ENCODE results near the gene MYOF.

- PRO-cap: unidirectional peak, plus-strand start at chr10:93383797; unidirectional peak, plus-strand start at chr10:93383812
Observed at GRCh38 chr10:93383654-93384067, 98.5 kb downstream of the MYOF start.

- PRO-cap: no peak
Observed at GRCh38 chr10:93413094-93414009, 68.8 kb downstream of the MYOF start.

DNA sequence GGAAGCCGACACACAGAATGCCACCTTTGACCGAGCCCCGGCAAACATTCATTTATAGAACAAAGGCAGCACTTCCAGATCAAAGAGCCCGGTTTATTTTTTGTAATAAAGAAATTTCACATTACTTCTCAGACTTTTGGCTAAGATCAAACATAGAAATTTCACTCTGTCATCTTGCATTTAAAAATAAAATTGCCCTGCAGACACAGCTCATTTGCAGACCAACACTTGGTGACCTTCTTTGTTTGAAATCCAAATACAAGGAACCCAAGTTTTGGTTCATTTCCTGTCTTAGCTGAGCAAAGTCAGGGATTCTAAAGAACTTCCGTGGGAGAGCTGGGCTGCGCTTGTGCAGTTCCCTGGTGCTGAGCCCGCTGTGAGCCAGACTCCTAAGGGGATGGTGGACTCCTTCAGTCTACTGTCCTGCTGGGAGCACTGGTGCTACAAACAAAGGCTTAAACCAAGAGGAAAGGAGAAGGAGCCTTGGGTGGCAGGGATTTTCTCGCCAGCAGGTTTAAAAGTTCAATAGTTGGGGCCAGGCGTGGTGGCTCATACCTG is 60.1 kb downstream of the MYOF start:
- PRO-cap: no peak

- PRO-cap: bidirectional peak, plus-strand start at chr10:93437558, minus-strand start at chr10:93437095; bidirectional peak, plus-strand start at chr10:93437997, minus-strand start at chr10:93437959
Observed at GRCh38 chr10:93437269-93438190, 44.6 kb downstream of the MYOF start.

DNA sequence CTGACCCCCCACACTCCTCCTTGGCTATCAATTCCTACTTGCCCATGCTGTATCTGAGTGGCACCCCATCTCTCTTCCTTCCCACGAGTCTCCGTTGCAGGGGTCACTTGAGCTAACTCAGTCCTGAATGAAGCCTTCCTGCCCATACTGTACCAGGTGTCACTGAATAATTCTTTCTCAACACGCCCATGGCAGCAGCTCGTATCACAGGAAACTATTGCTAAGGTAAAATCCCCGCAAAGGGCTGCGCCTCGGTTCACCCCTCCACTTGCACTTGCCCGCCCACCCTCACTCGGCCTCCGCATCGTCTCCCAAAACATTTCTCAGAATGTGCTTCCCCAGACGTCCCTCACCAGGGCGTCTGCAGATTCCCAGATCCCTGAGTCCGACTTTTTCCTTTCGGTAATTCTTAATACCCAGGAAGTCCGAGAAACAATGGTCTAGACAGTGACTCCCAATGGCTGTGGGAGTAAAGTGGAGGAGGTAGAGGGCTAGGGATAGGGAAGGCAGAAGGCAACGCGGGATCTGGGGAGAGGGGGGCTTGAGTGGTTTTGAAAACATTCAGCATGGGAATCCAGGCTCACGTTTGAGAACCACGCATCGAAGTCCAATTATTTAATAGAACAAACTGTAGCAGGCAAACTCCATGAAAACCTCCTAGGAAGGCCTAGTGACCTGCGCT is 43.8 kb downstream of the MYOF start:
- PRO-cap: no peak

GRCh38 chr10:93481798-93482871 is at the start of gene MYOF:
Gene MYOF, minus strand, starts transcription at chr10:93482334.
- PRO-cap: bidirectional peak, plus-strand start at chr10:93482243, minus-strand start at chr10:93482294; unidirectional peak, minus-strand start at chr10:93482623; unidirectional peak, minus-strand start at chr10:93482694

DNA sequence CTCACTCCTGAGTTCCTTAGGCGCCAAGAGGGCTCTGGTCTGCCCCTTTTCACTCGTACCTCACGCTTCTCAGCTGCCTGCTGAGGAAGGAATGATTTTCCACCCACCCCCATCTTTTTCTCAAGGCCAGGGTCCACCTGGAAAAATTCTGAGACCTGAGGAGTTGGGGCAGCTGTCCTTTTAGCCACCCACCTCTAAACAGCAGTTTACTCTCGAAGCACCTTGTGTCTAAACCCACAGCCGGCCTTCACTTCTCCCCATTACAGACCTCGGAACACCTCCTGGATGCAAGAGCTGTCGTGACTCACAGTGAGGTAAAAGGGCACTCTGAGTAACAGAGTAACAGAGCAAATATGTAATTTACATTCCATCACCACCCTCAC is 12.4 kb downstream of the FFAR4 start:
- PRO-cap: no peak

DNA sequence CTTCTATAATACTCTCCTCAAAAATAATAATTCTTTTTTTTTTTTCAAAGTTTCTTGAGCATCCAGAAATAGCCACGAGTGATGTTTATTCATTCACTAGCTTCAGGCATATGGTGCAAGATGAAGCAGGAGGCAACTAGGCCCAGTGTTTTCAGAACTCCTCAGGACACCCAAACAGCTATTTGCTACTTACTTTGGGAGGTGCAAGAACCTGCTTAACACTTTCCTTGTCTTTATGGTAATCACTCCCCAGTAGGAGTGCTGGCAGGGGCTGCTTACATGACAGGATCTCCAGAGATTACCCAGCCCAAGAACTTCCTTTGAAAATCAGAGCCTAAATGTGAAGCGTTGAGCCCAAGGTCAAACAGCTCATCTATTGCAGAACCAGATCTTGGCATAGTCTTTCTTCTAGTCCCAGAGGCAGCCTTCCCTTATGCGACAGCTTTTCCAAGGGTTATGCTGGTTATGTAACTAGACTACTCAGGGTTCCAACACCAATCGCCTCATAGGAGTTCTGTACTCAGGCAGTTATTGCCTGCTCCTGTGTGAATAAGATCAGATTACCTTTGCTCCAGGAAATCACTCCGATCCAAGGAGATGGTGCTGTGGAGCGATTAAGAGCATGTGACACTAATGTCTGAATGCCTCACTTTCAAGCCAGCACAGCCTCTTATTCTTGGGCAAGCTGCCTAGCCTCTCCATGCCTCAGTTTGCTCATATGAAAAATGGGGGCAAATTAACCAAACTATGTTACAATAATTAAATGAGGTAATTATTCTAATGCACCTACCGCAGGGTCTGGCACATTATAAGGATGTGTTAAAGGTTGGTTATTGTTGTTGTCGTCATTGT is 8.5 kb upstream of the LGI1 start:
- PRO-cap: no peak

DNA sequence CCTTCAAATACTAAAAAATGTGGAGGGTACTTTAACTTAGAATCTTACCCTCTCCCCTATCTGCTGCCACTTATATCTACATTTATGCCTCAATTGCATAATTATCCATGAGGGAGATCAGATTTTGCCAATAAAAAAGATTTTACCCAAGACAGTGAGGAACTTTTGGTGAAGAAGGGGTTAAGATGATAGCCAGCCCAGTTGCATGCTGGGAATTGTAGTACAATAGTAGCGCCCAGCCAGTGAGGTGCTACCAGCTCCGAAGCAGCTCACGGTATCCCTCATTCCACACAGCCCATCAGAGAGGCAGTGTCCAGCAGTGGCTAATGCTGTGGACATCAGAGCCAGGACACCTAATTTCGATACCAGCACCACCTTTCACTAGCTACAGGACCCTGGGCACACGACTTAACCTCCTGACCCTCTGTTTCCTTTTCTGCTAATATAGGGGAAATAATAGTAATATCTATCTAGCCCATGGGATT is 5.9 kb upstream of the LGI1 start:
- PRO-cap: no peak

GRCh38 chr10:93896608-93897133 is 2.9 kb downstream of the SLC35G1 start:
- PRO-cap: no peak

DNA sequence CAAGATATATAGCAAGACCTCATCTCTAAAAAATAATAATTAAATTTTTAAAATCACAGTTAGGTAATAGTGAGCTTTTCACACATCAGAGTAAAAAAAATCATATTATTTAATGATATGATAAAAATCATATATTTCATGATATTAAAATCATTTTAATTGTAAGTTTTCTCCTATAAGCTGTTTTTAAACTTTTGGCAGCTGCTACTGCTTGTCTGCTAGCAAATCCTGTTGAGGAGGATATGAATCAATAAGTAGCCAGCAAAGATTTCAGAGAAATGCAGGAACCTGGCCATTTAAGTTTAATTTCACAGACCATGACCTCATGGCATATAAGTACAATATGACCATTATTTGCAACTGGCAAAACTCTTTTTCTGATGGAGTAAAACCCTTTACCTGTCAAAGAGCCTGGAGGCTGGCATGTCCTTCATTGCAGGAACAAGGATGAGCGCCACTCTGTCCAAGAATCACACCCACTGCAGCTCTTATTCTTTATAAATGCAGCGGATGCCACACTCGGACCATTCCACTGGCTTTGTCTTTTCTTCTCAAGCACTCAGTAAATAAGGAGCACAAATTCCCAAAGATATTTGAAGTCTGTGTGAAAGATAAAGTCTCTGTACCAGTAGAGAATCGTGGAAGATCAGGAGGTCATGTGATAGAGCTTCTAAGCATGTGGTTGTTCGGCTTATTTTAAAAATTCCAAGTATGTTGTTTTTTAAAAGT is 76.1 kb downstream of the NOC3L start:
- PRO-cap: no peak

DNA sequence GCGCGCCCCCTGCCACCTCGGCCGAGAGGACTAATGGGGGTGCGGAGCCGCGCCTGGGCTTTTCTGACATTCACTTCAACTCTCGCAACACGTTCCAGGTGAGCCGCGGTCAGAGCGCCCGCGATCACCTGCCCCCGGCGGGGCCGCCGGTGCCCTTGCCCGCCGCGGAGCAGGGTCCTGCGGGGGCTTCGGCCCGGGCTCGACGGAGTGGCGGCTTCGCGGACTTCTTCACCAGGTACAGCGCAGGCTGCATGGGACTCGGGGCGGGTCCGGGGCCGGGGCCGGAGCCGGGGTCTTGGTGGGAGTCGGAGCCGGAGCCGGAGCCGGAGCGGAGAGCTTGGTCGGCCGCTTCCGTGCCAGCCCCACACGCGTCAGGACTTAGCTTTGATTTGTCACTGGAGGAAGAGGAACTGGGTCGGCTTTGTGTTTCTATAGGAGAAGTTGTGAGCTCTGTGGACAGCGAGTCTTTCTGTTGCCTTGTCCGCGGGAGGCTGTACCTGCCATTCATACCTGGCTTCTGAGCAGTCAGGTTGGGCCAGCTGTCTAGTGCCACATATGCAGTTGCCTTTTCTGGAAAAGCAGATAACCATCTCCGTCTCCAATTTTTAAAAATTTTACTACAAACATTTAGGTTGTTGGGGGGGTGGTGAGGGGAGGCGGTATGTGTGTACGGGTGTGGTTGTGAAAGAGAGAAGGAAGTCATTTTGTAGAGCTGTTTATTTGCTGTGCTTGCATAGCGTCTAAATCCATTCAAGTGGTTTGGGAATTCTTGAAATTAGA is 1.2 kb downstream of the TBC1D12 start:
- PRO-cap: bidirectional peak, plus-strand start at position 434 of the sequence, minus-strand start at position 373 of the sequence

- PRO-cap: no peak
Observed at GRCh38 chr10:95230498-95231304, 36.7 kb downstream of the ACSM6 start.

GRCh38 chr10:95248678-95250042 is 41.6 kb downstream of the PDLIM1 start:
- PRO-cap: no peak

GRCh38 chr10:95320948-95321334 is 30.1 kb upstream of the PDLIM1 start:
- PRO-cap: no peak

- PRO-cap: no peak
Observed at GRCh38 chr10:95351060-95351335, 60.2 kb upstream of the PDLIM1 start.

GRCh38 chr10:95360100-95360785 is 69.4 kb upstream of the PDLIM1 start:
- PRO-cap: no peak

DNA sequence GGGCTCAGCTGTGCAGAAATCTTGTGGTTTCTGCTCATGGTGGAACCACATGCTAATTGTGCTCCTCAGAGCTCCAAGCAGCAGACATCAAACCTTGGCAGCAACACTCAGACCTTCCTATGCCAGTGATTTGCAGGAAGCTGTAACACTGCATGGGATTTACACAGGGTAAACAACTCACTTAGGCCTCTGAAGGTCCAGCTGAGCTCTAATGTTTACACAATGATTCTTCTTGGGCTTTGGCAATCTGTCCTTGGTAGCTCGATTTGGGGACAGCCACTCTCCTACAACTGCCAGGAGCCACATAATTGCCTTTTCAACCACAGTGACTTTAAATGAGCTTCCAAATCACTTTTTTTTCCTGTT is 97.7 kb upstream of the PDLIM1 start:
- PRO-cap: no peak

DNA sequence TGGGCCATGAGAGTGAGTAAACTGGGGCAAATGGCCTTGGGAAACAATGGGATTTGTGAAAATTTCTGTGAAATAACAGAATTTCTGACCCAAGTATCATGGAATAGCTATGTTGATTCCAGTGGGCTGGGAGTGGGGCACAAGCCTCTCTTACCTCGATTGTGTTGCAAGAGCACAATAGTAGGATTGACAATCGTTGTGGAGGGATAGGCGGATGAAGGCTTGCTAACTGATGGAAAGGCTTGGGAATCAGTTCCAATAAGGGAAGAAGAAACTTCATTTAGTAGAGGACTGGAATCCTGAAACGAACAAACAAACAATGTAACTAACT is 119.6 kb upstream of the PDLIM1 start:
- PRO-cap: no peak

GRCh38 chr10:95413604-95414270 is 122.9 kb upstream of the PDLIM1 start:
- PRO-cap: no peak

Data from anterior vena cava (tissue), 1 donor.